SUDHL5 (cell line): ENCODE results near the genes SPINK1, MARCOL and SPINK13.

GRCh38 chr5:146047222-146047957 lies 58.0 kb downstream of the PLAC8L1 start:
- PRO-cap, result no peak

GRCh38 chr5:146071059-146071831 lies 34.1 kb downstream of the PLAC8L1 start:
- PRO-cap, result no peak

- PRO-cap, result no peak
Observed at GRCh38 chr5:146474010-146474357, 26.9 kb downstream of the TCERG1 start.

GRCh38 chr5:146488445-146489533 lies 27.2 kb downstream of the GPR151 start:
- PRO-cap, result no peak

DNA sequence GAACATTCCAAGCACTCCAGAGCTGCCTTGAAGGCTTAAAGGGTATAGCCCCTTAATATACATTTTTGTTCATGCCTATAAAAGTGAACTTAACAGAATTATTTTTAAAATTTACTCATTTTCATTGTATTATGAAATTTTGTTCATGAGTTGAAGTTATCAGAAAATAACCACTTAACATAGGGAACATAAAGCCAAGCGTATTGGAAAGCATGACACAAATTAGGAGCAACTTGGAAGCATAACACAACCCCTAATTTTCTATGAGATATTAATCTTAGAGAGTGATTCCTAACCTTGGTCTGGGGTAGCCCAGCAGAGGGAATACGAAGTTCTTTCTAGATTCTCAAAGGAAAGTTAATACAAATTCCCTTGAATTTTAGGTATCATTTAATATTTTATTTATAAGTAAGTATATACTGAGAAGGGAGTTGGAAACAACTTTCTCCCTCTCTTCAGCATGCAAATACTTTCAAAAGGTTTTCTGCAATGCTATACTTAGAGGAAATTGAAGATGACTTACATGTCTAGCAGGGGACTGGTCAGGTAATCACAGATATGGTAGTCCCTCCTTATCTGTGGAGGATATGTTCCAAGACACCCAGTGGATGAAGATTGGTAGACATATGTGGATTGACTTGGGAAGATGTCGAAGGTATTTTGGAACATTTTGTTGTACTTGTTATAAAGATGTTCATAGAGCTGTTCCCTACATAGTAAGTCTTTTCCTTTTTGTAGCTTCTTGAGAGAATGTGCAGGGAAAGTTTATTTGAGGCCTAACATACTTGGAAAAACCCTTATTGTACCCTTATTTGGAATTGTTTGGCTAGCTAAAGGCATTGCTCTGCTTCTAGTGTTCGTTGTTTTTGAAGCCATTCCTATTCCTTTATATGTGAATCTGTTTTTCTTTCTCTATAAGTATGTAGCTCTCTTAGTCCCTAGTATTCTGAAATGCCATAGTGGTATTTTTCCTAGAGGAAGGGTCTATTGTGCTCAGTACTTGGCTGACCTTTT lies 26.0 kb downstream of the GPR151 start:
- PRO-cap, result no peak

GRCh38 chr5:146751640-146752307 lies 126.8 kb downstream of the PPP2R2B start:
- PRO-cap, result no peak

DNA sequence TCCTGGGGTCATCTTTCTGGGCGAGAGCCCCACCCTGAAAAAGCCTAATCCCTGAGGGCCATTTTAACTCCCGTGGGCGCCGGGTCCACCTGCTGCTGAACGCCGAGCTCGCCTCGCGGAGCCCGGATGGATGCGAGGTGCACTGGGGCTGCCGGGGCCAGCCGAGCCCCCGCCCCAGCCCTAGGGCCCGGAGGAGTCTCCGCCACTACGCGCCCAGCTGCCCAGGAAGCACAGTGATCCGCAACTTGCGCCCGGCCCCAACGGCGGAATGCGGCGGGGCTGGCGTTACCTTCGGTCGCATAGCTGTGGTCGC lies 888 bp downstream of the PPP2R2B start:
- PRO-cap, result no peak

GRCh38 chr5:147073097-147073588 lies 161.7 kb upstream of the STK32A start:
- PRO-cap, result no peak

GRCh38 chr5:147361425-147361671 lies 126.5 kb downstream of the STK32A start:
- PRO-cap, result no peak

- PRO-cap, result no peak
Observed at GRCh38 chr5:147403934-147404797, 105.7 kb downstream of the DPYSL3 start.

DNA sequence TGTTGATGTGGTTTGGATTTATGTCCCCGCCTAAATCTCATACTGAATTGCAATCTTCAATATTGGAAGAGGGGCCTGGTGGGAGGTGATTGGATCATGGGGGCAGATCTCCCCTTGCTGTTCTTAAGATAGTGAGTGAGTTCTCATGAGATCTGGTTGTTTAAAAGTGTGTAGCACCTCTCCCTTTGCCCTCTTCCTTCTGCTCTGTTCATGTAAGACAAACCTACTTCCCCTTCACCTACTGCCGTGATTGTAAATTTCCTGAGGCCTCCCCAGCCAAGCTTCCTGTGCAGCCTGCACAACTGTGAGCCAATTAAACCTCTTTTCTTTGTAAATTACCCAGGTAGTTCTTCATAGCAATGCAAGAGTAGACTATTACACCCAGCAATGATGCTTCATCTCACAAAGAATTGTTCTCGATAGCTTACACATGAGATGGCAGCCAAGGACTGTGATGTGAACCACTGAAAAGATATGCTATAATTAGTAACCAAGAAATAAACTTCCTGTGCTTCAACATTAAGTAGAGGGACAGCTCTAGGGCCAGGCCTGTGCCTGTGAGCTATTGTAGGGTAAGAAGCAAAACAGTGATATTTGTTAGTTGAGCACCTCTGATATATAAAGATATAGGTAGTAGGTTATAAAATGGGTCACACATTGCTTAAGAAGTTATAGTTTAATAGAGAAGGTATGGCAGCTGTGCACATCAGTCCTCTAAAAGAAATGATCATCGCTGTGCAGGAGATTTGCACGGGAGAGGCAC lies 41.7 kb upstream of the DPYSL3 start:
- PRO-cap, result no peak

GRCh38 chr5:147748444-147749033 lies 34.0 kb downstream of the JAKMIP2 start:
- PRO-cap, result no peak

DNA sequence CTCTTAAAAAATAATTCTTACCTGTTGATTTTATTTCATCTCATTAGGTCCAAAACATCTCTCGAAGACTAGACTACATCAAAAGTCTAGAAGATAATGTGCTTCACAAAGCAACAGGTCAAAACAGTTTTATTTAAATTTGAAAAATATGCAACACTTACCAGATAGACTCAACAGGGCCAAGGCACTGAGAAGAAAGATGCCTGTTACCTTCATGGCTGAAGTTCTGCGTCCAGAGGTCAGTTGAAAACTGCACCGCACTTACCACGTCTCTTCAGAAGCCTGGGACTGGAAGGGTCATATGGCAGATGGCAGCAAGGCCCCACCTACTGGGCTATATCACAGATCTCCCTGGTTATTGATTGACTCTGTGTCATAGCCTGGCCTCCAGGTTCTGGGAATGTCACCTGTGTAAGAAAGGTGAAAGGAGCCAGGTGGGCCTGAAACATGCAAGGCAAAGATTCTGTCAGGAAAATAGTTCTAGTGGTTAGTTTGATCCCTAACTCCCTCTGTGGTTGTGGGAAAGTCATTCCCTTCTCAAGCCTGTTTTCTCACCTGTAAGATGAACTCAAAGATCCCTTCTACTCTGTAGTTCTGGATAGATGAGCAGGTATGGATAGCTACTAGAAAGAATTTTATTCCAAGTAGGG lies at the start of gene SPINK1:
SPINK1 (minus strand) TSS at position 310 of the 650 bp plus-strand sequence.
- PRO-cap, result no peak

- PRO-cap, result no peak
Observed at GRCh38 chr5:148093935-148094529, 30.3 kb downstream of the SPINK5 start.

GRCh38 chr5:148119672-148120422 lies 48.5 kb upstream of the SPINK14 start:
- PRO-cap, result no peak

- PRO-cap, result no peak
Observed at GRCh38 chr5:148238250-148238697, at the start of gene MARCOL. MARCOL (plus strand) TSS chr5:148238525.

DNA sequence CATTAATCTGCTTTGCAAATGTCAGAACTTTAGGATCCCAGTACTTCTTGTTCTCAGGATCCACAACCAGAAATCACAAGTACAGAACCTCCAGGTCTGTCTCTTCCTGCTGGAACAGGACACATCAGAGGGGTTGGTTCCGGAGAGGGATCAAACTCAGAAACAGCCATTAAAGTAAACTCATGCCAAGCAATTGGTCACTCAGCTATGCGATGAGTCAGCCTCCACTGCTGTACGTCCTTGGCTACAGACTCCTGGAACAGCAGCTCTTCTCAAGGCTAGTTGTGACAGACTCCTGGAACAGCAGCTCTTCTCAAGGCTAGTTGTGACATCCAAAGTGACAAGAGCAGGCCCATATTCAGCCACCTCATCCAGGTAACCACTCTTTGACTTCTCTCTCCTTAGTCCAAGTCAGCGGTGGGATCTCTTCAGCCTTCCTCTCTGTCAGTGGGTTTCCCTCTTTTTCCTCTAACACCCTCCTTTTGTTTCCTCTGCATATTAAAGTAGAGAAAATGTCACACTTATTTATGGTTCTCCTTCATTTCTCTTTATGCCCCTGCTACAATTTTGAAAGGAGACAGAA lies at the start of gene SPINK13:
SPINK13 (plus strand) TSS at position 281 of the 583 bp plus-strand sequence.
- PRO-cap, result no peak

GRCh38 chr5:148827245-148828195 lies 1.1 kb downstream of the ADRB2 start:
- PRO-cap, result no peak

DNA sequence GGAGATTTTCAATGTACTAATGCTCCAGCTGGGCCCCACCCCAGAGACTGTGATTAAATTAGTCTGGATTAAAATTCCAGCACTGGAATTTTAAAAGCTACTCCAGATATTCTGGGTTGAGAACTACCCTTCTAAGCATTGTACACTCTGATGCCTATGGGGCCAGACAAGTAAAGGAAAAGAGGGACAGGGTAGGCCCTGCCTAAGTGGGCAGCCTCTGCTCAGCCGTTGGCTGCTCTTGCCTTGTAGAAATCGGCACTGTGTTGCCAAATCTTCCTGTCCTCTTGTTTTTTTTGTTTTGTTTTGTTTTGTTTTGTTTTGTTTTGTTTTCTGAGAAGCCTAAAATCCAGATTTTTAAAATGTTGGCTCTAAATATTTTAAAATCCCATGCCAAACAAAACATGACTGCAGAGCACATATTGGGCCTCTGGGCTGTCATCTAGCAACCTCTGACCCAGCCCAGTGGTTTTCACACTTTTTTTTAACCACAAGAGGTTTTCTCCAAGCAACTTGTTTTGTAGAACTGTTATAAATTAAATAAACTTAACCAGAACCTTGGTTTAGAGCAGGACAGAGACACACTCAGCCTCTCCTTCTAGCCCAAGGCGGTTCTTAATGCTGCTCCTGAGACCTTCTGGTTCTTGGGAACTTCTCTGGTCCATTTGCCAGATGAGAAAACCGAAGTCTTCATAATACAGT lies 29.1 kb downstream of the ADRB2 start:
- PRO-cap, result no peak

DNA sequence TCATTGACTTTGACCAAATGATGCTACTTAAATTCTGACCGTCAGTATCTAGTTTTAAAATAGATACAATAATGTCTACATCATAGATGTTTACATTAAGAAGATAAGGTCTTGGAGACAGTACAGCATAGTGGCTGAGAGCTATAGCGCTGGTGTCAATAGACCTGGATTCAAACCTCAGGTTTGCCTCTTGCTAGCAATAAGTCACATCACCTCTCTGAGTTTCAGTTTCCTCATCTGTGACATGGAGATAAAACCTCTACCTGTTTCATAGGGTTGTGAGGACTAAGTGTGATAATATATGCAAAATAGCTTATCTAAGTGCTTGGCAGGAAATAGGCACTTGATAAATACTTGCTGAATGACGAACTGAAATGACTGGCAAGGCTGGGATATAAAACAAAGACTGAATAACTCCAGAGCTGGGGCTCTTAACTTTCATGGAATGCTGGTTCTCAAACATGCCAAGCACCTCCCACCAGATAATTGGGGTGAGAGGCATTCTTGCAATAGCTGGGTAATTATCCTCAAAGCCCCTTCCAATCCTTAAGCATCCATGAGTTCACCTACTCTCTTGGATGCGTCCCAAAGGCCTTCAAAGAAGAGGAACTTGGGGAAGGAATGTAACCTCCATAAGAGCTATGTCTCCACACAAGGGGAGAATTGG lies 87.5 kb downstream of the ADRB2 start:
- PRO-cap, result no peak